AG10803 (cell line): Measurements from ENCODE around the gene GSTM3.

DNA sequence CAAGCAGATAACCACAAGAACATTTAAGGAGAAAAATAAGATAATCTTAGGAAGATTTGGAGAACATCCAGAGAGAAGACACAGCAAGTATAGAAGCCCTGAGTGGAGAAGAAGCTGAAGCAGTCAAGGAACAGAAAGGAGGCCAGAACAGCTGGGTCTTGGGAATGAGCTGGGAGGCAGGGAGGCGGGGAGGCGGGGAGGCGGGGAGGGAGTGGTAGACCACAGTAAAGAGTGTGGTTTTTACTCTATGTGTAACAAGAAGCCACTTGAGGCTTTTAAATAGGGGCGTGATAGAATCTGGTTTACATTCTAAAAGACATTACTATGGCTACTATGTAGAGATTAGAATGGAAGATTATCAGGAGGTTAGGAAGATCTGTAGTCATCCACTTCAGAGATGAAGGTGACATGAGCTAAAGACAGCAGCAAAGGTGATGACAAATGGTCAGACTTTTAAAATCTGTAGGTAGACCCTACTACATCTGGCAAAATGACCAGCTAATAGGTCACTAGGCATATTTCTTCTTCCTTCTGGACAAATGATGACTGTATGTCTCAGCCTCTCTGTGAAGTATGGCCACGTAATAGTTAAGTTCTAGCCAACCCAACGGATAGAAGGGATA lies 6.5 kb downstream of the CLCC1 start:
- RRBS, result no CpG with 5 or more reads among the region's 6 CpGs

- RRBS, result no CpG with 5 or more reads among the region's 2 CpGs
Observed at GRCh38 chr1:109201329-109201697, 12.4 kb upstream of the SARS1 start.

DNA sequence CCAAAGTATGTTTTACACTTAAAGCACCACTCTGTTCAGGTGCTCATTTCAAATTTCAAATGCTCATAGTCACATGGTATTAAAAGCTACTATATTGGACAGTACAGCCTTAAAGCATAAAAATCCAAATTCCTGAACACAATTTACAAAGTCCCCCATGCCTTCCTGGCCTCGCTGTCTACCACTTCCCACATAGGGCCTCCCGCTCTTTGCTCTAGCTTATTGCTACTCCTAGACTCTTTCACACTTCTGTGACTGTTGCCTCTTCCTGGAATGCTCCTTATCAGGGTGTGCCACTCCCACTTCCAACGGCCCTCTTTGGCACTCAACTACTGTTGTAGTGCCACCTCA lies 4.7 kb downstream of the SARS1 start:
- RRBS, result no CpG with 5 or more reads among the region's 3 CpGs

GRCh38 chr1:109274368-109275404 lies 8.3 kb downstream of the PSRC1 start:
- RRBS, result 44% methylated on average over 3 of the region's 26 CpGs

DNA sequence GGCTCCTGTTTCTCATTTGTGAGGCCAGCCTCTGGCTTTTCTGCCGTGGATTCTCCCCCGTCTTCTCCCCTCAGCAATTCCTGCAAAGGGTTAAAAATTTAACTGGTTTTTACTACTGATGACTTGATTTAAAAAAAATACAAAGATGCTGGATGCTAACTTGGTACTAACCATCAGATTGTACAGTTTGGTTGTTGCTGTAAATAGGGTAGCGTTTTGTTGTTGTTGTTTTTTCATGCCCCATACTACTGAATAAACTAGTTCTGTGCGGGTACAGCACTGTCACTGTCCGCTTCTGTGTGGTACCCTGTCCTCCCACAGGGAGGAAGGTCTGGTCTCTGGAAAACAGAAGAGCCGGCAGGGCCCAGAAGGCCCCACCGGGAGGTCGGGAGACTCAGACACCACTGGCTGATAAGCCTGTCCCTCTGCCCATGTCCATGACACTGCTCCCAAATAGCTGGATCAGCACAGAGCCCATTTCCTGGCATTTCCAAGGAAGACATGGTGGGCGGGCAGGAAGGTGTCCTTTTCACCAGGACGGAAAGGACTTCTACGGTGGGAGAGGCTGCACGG lies 7.4 kb downstream of the PSRC1 start:
- RRBS, result no CpG with 5 or more reads among the region's 12 CpGs

DNA sequence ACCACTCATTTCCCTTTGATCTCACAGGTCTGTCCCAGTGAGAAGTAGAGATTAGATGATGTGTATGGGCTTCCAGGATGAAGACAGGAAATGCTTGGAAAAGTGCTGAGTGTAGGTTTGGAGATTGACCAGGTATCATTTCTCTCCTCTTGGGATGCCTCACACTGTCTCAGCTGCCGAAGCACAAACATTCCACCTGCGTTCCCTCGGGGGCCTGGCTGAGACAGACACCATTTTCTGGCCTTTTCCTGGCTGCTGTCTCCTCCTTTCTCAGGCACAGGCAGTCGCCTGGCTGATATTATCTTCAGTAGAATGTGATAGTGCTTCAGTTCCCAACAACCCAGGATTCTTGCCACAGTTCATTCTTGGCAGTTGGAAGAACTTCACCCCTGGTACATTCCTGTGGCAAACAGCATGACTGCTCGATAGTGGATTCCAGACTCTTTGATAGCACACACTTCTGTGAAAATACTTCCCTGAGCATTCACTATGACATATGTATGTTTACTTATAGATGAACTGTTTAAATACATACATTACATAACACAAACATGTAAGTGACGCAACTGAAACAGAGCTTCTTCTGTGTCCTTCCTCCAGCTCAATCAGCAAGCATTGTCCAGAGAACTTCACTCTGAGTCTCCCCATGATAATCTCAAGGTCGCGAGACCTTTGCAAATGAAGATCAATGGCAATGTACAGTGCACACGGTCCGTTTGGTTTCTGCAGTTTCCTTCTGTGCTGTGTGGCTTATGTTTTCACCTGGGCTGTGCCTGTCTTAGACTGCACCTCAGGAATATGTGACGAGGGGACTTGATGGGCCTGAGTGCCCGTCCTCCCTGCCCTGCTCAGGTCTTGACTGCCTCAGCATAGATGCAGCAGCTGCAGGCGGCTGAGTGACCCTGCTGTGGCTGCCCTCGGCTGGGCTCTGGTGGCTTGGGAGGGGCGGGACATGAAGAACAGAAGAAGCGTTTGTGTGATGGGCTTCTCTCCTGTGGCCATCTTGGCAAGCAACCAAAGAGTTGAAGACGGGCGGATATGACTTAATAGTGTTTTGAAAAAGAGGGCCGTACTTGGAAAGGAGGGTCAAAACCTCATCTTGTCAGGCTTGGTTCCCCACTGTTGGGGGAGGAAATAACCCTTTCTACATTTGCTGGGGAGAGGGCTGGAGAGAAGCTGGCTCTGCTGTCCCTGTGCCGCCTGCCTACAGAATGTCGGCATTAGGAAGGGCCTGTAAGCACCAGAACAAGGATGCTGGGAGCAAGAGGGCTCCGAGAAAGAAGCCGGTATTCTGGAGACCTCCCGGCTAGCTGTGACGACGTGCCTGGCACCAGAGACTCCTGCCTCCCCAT lies 7.4 kb downstream of the MYBPHL start:
- RRBS, result no CpG with 5 or more reads among the region's 26 CpGs

GRCh38 chr1:109312894-109314245 lies 6.6 kb upstream of the MYBPHL start:
- RRBS, result no CpG with 5 or more reads among the region's 16 CpGs

- RRBS, result no CpG with 5 or more reads among the region's 14 CpGs
Observed at GRCh38 chr1:109340587-109341222, 33.9 kb upstream of the MYBPHL start.

DNA sequence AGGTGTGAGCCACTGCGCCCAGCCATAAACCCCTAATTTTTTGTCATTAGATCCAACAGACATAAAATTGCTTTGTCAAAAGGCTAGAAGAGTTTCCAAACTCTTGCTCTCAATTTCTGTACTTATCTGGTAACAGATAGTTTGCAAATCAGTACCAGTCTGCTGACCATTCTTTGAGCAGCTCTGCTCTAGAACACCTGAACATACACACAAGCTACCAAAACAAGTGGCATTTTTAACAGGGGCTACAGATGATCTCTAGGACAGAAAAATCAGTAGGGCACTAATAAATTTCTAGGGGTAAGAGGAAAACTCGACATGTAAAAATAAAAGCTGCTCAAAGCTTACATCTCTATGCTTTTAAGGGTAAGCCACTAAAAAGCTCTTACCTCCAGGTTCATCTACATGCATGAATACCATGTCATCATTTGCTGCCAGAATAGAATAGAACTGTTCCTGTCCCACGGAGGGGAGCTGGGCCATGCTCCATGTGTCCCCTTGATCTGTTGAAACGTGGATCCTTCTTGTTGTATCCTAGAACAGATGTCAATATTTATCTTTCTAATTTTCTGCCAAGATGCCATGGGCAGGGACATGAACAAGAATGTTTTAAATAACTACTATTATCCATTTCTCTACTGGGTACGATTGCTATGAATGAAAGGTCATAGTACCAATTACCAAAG lies 35.0 kb upstream of the MYBPHL start:
- RRBS, result no CpG with 5 or more reads among the region's 5 CpGs

DNA sequence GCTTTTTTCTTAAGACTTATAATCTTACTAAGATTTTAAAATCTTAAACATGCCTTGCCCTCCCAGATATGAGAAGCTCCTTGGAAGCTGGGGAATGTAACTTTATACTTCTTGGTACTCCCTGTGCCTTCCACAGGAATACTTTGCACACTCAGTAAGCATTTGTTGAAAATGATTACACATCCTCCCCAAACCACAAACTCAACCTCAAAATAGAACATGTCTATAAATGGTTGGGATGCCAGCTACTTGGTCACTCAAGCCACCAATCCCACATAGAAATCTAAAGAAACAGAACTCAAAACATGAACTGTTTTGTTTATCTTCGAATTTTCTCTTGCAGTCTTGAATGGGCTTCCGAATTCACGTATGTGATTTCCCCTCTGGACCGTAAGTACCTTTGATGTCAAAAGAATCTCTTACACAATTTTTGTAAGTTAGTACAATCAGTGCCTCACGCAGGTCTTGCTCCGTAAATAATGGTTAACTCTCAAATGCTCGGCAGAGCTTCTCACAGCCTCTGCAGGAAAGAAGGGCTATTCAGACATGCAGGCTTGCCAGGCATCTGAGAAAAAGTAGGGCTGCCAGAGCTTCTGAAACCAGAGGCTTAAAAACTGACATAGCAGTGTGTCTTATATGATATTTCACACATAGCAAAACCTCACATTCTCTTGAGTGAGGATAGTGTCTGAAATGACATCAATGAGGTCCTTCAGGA lies 26.9 kb downstream of the SORT1 start:
- RRBS, result no CpG with 5 or more reads among the region's 7 CpGs

GRCh38 chr1:109396005-109396658 lies 1.6 kb downstream of the SORT1 start:
- RRBS, result no CpG with 5 or more reads among the region's 5 CpGs

- RRBS, result no CpG with 5 or more reads among the region's 5 CpGs
Observed at GRCh38 chr1:109413834-109414360, 12.4 kb downstream of the PSMA5 start.

DNA sequence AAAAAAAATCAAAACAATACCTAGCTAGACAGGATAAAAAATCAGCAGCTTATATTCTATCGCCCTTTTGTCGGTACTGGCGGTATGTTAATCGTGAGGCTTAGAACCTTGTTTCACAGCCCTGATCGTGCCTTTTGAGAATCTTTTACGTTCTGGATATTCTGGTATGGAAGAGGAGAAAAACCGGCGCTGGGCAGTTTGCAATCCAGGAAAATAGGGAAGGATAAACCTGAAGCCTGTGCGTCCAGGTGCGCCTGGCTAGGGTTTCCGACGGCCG lies 308 bp upstream of the SYPL2 start:
- RRBS, result 0% methylated on average over 2 of the region's 13 CpGs

DNA sequence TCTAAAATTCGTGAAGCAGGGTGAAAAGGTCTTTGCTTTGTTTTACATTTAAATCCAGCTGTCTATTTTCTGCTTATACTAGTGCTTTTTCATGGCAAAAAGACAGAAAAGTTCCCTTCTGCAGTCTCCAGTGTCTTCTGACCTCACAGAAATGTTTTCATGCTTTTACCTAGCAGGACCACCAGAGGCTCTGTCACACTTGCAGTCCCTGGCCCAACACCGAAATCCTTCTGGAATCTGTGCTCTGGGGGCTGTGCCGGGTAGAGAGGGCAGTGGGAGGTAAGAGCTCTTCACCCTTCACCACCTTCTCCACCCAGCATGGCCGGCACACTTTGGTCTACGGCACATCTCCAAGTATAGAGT lies 20.8 kb downstream of the GNAT2 start:
- RRBS, result 91% methylated on average over 1 of the region's 5 CpGs

DNA sequence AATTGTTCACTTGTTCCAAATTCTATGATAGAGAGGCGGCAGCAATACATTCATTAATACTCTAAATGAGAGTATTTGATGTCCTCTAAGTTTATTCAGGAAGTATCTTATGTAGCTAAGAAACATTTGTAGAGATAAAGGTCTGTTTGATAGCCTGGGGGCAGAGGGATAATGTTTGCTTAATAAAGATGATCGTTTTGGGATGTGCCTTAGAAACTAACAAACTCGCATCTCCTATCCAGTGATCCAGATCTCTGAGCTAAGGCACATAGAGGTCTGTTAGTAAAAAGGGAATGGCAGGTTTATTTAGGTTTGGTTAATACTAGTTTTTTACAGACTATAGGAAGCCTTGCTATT lies 17.2 kb downstream of the GNAT2 start:
- RRBS, result no CpG with 5 or more reads among the region's 3 CpGs

DNA sequence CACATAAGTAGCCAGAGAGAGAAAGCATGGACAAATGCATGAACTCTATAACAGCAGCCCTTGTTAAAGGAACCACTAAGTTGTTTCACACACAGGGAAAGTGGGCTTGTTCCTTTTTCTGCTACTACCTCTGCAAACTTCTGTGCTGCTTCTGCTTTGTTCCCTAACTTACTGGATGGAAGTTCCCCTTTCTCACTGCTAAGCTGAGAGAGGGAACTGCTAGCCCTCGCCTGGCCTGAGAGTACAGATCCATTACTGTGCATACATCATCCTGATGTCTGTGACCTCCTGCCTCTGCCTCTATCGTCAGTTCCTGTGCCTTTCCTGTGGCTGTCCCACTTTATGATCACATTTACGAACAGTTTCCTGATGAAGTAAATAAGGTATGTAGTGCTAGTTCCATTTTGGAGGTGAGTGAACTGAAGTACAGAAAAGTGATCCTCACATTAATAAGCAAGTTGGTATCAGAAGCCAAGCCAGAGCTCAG lies 3.5 kb downstream of the GNAT2 start:
- RRBS, result no CpG with 5 or more reads among the region's 3 CpGs

DNA sequence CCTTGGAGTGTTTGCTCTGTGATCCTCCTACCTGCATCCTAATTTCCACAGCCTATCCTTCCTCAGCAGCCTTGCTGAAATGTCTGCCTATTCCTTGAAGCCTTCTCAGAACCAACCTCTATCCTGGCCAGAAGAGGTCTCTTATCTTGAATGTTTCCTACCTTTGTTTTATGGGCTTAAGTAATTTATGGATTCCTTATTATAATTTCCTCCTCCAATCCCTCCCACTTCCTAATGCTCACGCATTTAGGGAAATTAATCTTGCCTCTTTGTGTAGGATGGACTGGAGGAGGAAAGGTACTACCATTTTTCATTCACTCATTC lies at the start of gene GSTM3:
Gene GSTM3, minus strand, starts transcription at position 117 of the 324 bp plus-strand sequence.
- RRBS, result no CpG with 5 or more reads among the region's 1 CpG

DNA sequence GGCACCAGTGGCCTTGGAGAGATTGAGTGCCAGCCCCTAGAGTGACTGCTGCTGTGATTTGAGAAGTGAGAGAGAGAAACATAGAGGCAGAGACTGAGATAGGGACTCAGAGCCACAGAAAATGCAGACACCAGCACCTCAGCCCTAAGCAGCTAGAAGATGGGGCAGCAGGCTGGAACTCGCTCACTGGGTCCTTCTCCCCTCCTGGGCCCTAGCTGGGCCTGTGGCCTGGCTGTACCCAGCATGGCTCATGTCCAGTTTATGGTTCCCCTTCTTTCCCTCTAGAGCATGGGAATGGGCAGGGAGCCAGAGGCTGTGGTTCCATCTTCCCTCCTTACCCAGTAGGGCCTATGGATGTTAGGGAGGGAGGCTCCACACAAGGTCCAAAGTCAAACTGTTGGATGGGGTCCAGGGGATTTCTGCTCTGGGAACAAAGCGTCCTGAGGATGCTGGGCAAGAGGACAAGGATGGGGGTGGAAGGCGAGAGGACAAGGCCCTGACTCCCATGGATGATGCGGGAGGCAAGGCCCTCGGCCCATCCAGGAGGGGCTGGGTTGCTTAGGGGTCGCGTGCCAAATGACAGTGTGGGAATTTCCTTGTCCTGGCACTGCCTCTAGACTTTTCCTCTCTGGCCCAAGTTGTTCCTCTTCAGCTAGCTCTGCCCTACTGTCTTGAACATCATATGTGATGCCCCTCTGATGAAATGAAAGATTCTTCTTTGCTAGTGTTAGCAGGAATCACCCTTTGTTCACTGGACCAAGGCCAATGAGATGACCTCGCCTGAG lies 17.2 kb downstream of the CSF1 start:
- RRBS, result no CpG with 5 or more reads among the region's 8 CpGs

DNA sequence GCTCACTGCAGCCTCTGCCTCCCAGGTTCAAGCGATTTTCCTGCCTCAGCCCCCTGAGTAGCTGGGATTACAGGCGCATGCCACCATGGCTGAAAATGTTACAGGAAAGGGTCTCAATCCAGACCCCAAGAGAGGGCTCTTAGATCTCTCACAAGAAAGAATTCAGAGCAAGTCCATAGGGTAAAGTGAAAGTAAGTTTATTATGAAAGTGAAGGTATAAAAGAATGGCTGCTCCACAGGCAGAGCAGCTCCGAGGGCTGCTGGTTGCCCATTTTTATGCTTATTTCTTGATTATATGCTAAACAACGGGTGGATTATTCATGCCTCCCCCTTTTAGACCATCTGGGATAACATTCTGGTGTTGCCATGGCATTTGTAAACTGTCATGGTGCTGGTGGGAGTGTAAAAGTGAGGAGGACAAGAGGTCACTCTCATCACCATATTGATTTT lies 3.4 kb upstream of the STRIP1 start:
- RRBS, result no CpG with 5 or more reads among the region's 4 CpGs

- RRBS, result no CpG with 5 or more reads among the region's 7 CpGs
Observed at GRCh38 chr1:110048608-110049369, 14.4 kb downstream of the STRIP1 start.